Bronchus fibroblast of lung (primary cell): ENCODE measurements around the gene TSHZ1.

DNA sequence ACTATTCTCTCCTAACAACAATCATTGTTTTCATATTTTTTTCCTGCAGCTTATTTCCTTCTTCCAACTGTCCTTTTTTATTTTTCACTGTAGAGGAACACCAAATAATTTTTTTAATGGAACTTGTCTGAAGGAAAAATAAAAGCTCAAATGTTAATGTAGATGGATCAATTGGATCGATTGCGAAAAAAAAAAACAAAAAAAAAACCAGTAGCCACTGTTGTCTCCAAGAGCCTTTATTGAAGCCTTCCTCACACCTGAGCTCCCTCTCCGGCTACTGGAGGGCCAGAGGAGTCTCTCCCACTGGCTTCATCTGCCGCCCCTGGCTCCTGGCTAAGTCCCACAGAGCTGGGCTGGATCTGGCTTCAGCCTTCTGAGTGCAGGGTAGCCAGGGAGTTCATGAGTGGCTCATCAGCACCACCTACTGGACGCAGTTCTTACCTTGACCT is 17.4 kb downstream of the CNDP1 start:
- RAMPAGE, long total RNA = no peak

- RAMPAGE, long total RNA = no peak
Measured at GRCh38 chr18:74598024-74598892, 588 bp downstream of the ZNF407 start.

- RAMPAGE, long total RNA = no peak
Measured at GRCh38 chr18:74631438-74632482, 34.1 kb downstream of the ZNF407 start.

DNA sequence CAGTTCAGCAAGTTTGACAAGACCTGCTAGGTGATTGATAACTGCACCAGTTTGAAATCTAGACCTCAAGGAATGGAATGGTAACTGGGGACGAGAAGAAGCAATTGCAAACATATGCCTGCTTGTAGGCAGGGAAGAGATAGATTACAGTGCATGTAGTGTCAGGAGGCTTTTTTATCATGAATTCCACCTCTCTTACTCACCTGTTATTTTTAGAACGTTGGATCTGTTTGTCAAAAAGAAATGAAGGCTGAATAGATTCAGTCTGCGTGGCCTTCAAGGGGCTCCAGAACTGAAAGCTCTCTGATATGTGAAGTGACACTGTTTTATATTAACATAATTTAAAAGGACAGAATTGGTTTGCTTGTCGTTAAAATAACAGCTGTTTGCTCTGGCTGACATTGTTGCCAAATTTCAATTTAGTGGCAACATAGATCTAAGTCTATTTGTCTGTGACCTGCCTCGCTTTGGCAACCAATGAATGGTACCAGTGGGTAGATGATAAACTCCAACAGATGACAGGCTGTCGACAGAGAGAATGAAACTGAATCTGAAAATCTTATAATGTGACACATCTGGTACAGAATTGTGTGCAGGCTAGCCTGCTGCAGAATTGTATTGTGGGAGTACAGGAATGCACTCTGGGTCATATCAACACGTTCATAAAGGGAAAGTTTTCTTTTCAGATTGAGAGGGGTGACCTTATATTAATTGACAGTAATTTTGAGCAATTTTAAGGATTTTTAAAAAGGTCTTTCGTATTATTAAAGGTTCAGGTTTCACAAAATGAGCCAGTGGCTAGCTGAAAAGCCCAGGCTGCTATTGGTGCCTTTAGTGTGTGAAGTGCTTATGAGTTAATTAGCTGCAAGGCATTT is 199.5 kb downstream of the ZNF407 start:
- RAMPAGE, long total RNA = no peak

GRCh38 chr18:75053040-75053524 is 155.9 kb downstream of the PTGR3 start:
- RAMPAGE, long total RNA = no peak

GRCh38 chr18:75064167-75065026 is 144.5 kb downstream of the PTGR3 start:
- RAMPAGE, long total RNA = no peak

- RAMPAGE, long total RNA = no peak
Measured at GRCh38 chr18:75066828-75067521, 142.0 kb downstream of the PTGR3 start.

DNA sequence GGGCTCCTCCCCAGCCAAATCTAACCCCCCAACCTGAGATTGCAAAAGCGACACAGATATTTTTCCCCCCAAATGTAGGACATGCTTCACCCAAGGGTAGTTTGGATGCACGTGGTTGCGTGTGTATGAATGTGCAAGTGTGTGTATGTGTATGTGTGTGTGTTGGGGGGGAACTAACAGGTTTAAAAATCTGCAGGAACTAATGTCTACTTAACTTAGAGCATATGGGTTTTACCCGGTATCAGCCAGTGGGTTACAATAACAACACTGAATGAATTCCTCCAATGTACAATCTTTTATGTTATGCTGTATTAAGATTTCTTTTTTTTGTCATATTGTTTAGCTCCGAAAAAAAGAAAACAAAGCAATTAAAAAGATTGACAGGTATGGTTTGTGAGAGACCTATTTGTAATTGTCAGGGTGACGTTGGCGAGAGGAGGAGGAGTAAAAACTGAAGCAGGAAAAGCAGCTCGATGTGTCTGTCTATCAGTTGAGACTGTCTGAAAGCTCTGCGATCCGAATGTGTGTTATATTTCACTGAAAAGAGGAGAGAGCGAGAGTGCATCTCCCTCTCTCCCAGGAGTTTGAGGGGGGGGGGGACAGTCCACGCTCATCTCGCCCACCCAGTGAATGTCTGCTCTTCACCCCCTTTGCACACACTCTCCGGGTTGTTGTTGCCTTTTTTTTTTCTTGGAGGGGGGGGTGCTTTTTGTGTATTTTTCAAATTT is at the start of gene TSHZ1:
Gene TSHZ1, plus strand, starts transcription at position 489 of the 728 bp plus-strand sequence.
- RAMPAGE, long total RNA = no peak

- RAMPAGE, long total RNA = no peak
Measured at GRCh38 chr18:76150808-76151126, 344.3 kb downstream of the ZNF516 start.

DNA sequence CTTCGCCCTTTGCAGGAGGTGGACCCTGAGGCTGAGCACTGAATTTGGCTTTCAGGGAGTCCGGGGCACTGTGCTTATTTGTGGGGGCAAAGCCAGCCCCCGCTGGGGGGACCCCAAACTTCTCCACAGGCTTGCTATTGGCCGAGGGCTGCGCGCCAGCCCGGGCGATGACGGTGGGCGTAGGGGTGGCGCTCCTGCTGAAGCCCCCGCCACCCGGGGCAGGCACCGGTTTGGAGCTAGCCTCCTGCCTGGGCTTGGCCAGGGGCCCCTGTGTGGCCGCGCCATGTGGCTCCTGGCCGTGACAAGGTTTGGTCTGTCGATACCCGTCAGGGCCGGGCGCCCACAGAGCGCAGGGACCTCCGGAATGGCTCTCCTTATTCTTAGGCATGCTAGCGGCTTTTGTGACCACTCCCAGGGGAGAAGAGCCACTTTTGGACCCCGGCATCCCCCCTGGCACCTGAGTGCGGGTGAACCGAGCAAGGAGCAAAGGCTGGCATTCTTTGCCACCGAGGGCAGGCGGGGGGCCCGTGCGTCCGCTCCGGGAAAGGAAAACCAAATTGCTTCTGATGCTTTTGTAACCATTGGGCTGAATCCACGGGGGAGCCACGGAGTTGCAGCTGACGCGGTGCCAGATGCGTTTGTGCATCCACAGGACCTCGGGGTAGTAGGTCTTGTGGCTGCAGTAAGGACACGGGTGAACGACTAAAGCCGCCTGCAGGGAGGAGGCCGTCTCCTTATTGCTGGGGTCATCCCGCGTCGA is 115.7 kb downstream of the ZNF516 start:
- RAMPAGE, long total RNA = no peak

DNA sequence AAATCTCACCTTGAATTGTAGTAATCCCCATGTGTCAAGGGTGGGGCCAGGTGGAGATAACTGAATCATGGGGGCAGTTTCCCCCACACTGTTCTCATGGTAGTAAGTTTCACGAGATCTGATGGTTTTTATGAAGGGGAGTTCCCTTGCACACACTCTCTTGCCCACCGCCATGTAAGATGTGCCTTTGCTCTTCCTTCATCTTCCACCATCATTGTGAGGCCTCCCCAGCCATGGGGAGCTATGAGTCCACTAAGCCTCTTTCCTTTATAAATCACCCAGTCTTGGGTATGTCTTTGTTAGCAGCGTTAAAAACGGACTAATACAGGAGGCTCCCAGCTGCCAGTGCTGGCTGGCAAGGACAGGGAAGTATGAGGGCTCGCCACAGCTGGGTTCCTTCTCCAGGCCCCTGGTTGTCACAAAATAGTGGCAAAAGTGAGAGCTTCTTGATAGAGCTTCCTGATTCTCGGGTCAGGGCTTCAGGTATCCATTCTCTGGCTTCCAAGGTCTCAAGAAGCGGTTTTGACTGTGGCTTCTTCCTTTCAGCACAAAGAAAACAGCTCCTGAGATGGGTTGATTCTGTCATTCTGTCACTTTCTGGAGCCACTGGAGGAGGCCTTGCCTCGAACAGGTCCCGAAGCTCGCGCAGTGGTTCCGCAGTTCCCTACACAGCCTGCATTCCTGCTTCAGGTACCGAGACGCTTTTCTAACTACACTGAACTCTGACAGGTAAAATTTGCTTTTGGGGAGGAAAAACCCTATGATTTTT is 85.0 kb downstream of the ZNF516 start:
- RAMPAGE, long total RNA = no peak

- RAMPAGE, long total RNA = no peak
Measured at GRCh38 chr18:76451783-76452348, 43.2 kb downstream of the ZNF516 start.

DNA sequence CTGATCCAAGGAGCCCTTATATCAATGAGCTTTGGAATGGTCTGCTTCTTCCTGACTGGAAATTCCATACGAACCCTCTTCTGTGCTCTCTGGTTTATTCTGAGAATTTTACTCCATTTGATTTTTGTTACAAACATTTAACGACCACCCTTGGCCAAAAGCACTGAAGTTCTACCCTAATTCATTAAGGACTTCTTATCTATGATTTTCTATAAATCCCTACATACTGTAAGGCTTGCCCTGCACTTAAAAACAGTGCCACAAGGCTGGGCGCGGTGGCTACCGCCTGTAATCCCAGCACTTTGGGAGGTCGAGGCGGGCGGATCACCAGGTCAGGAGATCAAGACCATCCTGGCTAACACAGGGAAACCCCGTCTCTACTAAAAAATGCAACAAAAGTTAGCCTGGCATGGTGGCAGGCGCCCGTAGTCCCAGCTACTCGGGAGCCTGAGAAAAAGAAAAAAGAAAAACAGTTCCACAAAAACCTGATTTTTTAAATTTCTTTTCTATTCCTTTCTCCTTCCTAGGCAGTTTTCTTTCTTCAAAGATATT is 24.5 kb downstream of the ZNF516 start:
- RAMPAGE, long total RNA = no peak

- RAMPAGE, long total RNA = no peak
Measured at GRCh38 chr18:76478978-76480112, 15.7 kb downstream of the ZNF516 start.

GRCh38 chr18:76492618-76493496 is 2.2 kb downstream of the ZNF516 start:
- RAMPAGE, long total RNA = no peak

- RAMPAGE, long total RNA = no peak
Measured at GRCh38 chr18:76493816-76494178, 1.2 kb downstream of the ZNF516 start.

GRCh38 chr18:76495422-76496031 is 485 bp upstream of the ZNF516 start:
- RAMPAGE, long total RNA = no peak

DNA sequence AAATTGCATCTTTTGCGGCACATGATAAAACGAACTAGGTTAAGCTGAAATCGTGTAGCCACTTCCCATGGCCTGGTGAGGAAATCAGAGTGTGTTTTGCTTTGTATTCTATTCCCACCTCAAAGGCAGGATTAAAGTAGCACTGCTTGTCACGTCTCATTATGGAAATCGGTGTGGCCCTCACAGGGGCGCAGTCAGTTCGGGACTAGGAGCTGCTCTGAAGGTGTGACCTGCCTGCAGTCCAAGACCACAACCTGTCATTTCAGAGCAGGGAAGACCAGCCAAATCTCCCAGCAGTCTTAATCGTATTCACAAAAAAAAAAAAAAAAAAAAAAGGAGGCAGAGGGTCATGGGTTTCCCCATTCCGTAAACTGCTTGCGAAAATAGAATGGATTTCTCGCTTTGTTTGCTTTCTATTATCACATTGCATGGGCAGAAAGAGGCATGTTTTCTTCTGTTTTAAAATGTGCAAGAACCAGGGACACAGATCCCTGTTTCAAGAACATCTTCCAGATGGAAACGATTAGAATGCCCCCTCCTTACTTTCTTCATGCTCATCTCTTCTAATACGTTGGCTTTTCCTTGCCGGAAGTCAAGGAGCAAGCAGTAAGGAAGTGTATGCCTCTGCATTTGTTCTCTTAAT is 50.9 kb upstream of the ZNF516 start:
- RAMPAGE, long total RNA = no peak

- RAMPAGE, long total RNA = no peak
Measured at GRCh38 chr18:76619216-76620146, 124.4 kb upstream of the ZNF516 start.

GRCh38 chr18:76955404-76956385 is 133.3 kb downstream of the ZNF236 start:
- RAMPAGE, long total RNA = no peak